ENCODE data around the genes NOTCH2NLB, H2AC20, CIART and ECM1.

DNA sequence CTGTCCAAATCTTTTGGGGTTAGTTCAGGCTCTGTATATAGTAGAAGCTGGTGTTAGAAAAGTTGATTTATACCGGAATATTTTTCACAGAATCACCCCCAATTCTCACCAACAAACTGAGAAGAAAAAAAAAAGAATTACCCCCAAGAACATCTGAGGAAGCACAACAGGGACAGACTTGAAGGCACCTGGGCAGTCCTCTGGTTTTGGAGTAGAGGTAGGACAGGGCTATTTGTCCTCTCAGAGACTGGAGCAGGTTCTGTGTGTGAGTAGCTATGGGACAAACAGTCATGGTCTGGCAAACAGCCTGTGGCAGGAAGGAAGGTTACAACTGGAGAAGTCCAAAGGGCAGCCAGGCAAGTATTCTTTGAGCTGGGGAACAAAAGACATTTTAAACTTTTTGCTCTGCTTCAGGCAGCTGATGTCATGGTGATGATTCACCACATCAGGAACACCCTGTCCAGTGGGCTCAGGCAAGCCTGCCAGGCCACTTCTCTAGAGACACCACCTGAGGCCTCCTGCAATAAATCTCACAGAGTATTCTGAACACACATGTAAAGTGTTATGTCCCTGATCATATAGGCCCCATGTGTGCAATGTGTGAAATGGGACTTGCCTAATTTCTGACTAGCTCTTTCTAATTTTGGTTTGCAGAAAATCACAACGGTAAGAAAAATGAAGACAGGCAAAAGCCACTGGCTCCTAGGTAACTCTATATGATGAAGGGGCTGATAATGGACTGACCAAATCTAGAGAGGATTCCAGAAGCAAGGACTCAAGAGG, 58.9 kb downstream of the PPIAL4G start:
- RRBS: no CpG with 5 or more reads among the region's 2 CpGs

DNA sequence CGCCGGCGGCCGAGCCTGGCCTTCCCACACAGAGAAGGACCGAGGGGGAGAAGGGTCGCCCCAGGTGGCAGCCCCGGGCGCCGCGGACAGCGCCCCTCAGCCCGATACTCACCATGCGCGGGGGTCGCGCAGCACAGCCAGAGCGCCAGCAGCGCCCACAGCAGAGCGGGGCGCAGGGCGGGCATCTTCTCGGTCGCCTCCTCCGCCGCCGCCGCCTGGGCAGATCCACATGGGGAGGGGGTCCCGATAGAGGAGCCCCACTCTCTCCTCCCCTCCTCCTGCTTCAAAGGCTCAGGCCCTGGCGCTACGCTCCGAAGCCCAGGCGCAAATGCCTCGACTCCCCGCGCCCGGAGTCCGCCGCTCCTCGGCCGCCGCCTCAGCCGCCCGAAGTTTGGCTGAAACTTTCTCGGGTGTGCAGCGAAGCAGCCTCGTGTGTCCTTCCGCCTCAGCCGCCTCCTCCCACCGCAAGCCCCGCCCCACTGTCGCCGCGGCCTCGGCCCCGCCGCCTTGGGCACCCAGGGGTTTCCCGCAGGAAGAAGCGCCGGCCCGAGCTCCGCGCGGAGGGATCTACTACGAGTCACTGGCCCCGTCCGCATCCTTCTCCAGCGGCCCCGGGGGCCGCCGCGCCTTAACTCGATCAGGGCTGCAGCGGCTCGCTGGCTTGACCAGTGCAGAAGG, at the start of gene NOTCH2NLB:
Gene NOTCH2NLB (minus strand): TSS at position 397 of the 678 bp plus-strand sequence.
- RRBS: no CpG with 5 or more reads among the region's 74 CpGs

GRCh38 chr1:148951652-148952739, 107.8 kb downstream of the PDE4DIP start:
- RRBS: 1% methylated on average over 33 of the region's 86 CpGs

DNA sequence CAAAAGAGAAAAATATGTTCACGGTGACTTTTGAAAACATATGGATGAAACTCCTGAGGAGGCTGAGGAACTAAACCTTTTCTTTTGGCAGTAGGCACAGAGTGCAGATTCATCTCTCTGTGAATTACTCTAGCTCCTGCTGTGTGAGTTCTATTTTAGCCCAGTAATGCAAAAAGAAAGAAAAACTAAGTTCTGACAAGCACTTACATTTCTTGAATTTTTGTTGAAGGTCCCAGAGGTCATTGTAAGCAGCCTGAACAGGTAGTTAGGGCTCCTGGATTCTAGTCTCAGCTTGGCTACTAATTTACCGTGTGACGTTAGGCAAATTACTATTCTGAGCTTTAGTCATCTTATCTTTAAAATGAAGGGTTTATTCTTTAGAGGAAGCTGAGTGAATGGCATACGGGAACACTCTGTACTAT, 125.7 kb upstream of the NBPF9 start:
- RRBS: no CpG with 5 or more reads among the region's 4 CpGs

DNA sequence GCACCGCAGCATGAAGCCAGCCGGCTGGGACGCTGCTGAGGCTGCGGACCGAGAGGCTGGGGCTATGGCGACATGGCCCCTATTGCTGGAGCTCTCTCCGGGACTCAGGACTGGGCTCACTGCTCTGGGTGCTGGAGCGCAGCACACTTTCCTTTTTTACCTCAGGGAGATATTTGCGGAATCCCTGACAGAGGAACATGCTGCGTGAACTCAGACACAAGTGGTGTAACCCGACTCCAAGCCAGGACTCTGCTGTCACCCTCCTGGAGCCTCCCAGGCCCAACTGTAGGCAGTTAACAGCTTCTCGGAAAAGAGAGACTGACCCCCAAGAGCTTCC, 137.2 kb upstream of the NBPF9 start:
- RRBS: no CpG with 5 or more reads among the region's 12 CpGs

DNA sequence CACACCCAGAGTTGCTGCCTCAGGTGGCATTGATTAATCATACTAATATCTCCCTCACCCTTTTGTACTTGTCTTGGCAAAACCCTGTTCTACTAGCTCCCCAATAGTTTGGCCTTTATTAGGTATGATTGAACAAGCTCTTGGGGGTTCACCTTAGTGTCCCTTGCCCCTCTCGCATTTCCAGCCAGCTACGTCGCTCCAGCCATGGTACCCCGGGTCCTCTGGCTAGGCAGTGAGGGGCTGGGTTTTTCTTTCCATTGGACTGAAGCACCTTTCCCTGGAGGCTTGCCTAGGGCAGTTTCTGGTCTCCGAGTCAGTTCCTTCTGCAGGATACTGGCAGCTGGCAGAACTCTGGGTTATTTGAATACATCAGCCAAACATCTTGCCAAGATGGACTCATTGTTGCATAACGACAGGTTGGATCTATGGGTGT, 8.1 kb downstream of the NOTCH2NLC start:
- RRBS: no CpG with 5 or more reads among the region's 6 CpGs

GRCh38 chr1:149428335-149428646, 37.9 kb downstream of the NOTCH2NLC start:
- RRBS: no CpG with 5 or more reads among the region's 1 CpG

DNA sequence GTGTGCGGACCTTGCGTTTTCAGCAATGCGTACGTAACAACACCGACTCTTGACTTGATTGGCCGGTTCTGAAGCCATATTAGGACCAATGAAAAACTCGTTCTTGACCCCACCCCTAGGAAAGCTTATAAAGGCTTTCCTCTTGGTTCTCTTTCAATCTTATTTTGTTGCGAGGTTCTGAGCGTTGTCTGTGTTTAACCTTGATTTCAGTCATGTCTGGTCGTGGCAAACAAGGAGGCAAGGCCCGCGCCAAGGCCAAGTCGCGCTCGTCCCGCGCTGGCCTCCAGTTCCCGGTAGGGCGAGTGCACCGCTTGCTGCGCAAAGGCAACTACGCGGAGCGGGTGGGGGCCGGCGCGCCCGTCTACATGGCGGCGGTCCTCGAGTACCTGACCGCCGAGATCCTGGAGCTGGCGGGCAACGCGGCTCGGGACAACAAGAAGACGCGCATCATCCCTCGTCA, at the start of gene H2AC20:
Gene H2AC20 (plus strand): TSS at position 156 of the 460 bp plus-strand sequence.
- RRBS: no CpG with 5 or more reads among the region's 40 CpGs

GRCh38 chr1:149903559-149904421, 4.4 kb downstream of the BOLA1 start:
- RRBS: no CpG with 5 or more reads among the region's 8 CpGs

- RRBS: no CpG with 5 or more reads among the region's 4 CpGs
Observed at GRCh38 chr1:149925515-149926242, 1.9 kb downstream of the SF3B4 start.

DNA sequence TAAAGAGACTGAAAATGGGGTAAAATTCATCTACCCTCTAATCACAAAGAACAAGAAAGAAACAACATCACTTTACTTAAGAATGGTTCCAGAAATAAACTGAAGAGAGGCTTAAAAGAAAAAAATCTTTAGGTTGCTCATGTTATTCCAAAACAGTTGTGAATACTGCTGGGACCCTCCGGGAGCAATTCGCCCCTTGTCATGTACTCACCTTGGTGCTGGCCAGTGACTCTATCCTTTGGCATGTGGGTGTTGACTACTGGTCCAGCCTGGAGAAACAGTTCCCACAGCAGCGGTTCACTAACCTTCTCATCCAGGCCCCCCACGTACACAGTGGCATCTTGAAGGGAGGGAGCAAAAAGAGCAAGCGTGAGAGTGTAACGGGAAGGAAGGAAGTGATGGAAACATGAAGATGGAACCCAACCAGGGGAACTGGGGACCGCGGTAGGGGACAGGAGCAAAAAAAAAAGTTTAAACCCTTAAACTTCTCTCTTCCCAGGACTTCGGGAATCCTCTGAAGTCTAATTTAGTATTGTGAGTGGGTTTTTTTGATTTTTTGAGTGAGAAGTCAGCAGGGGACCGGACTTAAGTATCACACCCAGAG, 546 bp downstream of the SF3B4 start:
- RRBS: no CpG with 5 or more reads among the region's 10 CpGs

GRCh38 chr1:149928090-149928976, 730 bp upstream of the SF3B4 start:
- RRBS: no CpG with 5 or more reads among the region's 14 CpGs

DNA sequence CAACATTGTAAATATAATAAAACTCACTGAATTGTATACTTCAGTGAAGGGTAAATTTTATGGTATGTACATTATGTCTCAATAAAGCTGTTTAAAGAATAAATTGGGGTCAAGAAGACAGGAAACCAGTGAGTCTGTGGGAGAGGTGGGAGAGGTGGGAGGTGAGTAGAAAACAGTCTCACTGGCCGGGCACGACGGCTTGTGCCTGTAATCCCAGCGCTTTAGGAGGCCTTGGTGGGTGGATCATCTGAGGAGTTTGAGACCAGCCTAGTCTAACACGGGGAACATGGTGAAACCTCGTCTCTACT, 4.2 kb downstream of the MTMR11 start:
- RRBS: no CpG with 5 or more reads among the region's 6 CpGs

DNA sequence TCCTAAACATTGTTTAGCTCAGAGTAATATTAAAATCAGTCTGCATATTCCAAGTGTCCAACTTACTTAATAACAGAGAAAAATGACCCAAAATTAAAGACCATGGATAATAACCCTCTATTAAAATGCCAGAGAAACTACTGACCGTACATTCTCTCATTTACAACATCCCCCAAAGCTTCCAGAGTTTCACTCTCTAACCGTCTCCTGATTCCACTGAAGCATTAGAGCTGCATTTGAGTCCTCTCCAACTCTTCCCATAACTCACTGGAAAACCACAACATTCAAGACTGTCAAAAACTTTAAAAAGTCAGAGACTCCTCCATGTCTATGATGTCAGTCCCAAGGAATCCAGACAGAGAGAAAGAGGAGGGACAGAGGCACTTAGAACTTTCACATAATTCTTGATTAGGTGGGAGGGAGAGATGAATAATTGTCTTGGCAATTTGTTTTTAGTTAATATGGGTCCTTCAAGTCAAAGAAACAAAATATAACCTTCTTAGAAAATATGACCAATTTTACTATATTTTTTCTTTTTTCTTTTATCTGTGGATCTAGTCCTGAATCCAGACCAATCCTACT, 24.1 kb downstream of the OTUD7B start:
- RRBS: no CpG with 5 or more reads among the region's 2 CpGs

DNA sequence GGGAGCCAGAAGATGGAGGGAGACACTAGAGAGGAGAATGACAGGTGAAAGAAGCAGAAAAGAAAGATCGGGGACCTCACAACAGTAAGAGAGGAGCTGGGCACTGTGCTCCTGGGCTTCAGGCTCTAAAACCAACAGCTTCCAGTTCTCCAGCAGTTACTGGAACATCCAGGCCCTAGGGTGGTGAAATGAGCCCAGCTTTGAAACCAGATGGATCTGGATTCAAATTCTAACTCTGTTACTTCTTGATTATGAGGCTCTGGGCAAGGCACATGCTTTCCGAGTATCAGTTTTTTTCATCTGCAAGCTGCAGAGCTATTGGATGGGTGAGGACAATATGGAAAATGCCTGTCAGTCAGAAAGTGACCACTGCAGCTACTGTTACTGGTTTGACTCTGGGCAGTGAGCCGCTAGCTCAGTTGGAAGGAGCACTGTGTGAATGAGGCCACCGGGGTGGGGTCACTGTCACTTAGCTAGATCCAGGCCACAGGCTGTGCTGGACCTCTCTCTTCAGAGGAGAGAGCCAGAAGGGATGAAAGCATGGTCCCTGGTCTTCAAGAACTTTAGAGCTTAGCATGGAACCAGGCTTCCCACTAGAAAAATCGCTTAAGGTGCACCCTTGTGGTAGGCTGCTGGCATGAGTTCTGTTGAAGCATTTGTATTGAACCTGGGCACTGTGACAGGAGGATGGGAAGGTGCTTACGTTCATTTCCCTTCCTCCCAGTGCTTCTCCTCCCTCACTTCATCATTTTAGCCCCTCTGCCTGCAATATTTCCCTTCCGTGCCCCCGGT, 12.2 kb downstream of the PLEKHO1 start:
- RRBS: no CpG with 5 or more reads among the region's 8 CpGs

DNA sequence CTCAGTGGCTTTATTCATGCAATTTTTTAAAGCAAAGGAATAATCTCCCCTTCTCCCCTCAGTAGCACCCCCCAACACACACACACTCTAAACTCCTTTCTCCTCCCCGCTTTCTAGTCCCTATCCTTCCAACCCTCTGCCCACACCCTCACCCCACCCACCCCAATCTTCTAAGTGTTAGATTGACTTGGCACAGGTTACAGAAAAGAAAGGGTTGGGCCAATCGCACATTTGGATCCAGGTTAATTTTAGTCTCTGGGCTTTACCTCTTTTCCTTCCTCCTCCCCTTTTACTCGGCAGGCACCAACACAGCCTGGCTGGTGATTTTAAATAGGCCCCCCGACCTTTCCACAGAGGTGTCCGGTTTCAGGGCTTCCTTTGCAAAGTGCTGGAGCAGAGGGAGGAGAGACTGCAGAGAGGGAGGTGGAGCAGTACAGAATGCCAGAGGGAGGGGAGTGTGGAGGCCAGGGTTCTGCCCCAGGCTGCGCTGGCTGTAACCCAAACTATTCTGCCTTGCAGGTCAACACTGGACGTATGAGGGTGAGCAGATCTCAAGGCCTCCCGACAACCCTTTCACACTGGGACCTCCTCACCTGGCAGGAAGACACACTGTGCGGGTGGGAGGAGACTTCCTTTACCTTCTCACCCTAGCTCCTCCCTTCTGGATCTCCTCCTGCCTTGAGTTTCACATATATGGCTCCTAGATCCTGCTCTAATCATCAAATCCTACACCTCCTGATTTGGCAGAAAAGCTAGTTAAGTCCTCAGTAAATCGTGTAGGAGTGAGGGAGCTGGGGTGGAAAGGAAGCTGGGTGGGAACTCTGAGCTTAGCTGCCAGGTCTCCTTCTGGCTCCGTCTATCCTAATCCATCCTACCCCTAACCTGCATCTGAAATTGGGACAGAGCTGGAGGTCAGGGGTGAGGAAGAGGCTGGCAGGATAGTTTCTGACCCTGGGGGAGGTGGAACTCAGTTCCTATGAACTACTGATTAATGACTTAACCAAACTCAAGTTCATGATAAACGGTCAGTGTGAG, 2.4 kb downstream of the CA14 start:
- RRBS: no CpG with 5 or more reads among the region's 12 CpGs

DNA sequence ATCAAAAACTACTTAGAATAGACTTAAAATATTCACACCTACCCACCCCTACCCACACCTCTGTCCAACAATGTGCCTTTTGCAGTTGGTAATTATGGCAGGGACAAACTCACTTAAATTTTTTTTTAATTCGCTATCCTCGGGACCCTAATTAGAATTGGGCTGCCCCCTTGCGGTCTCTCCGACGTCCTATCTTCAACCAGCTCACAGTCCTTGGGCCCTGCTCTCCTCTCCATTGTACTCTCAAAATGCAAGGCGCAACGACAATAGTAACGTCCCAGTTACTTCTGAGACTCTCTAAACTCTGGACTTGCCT, 1.1 kb upstream of the CIART start:
- RRBS: no CpG with 5 or more reads among the region's 8 CpGs

DNA sequence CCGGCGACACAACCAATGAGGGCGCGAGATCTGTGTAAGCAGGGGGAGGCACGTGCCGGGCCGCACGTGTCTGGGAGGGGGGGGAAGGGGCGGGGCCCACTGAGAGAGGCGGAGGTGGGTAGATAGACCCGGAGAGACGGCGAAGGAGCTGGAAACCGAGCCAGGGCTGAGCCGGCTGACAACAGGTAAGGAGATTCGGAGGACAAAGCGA, at the start of gene CIART:
Gene CIART (plus strand): TSS at position 121 of the 211 bp plus-strand sequence.
- RRBS: 2% methylated on average over 15 of the region's 17 CpGs

DNA sequence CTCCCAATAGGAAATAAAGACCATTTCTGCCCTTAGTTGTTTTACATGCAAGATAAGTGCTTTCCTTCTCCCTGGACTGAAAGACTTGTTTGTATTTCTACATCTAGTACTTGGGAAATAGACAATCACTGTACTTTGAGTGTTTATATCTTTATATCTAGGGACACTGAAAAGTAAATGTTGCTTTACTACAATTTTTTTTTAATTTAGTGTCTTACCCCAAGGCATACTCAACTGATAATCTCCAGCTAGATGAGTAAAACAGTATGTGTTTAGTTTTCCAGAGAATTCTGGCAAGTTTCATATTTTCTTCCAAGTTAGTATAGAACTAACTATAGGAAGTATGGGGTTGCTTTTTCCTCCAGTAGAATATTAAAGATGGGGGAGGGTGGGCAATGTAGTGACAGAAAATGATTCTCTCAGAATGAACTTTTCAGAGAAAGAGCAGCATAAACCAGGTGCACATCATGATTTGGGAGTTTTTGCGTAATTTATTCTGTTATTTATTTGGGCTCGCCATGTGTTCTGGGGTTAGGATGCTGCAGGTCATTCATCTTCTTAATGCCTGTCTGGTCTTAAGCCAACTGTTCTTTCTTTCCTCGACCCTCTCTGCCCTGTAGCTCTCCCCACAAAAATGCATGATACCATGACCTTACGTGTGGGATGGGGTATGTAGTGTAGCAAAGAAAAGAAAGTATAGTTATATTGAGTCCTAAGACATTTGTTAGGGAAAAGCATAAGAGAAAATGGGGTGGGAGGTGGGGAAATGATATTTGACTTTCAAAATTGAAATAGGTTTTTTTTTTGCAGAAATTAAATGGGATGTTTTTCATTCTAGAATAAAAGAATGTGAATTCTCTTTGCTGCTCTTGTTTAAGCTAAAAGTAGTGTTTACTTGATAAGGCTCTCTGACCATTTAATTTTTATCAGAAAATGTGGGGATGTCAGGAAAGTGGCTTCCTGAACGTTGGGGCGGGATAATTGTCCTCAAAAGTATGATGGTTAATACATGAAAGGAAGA, 12.4 kb upstream of the TARS2 start:
- RRBS: no CpG with 5 or more reads among the region's 6 CpGs

- RRBS: no CpG with 5 or more reads among the region's 6 CpGs
Observed at GRCh38 chr1:150507555-150508397, at the start of gene ECM1. ECM1 (plus strand) TSS chr1:150508109.

Data from aortic smooth muscle cell (primary cell).